ENCODE results near the genes COG2 and TTC13.

- RAMPAGE, long total RNA, result no peak
- RRBS, result no CpG with 5 or more reads among the region's 8 CpGs
PRO-cap:
- standard, result no peak
- CoPRO, capped RNA only, 2 experiments, result no peak in any of the 2 experiments
- CoPRO, capped and uncapped RNA, 2 experiments, result no peak in any of the 2 experiments
- CoPRO, uncapped RNA only, 2 experiments, result no peak in any of the 2 experiments
CAGE:
- cytosol, long polyA plus RNA, result no peak
- long polyA plus RNA, result no peak
- nucleolus, long total RNA, result no peak
- nucleus, long polyA plus RNA, result no peak
These were observed 19.4 kb downstream of the ABCB10 start for GRCh38 chr1:229538983-229539582.

DNA sequence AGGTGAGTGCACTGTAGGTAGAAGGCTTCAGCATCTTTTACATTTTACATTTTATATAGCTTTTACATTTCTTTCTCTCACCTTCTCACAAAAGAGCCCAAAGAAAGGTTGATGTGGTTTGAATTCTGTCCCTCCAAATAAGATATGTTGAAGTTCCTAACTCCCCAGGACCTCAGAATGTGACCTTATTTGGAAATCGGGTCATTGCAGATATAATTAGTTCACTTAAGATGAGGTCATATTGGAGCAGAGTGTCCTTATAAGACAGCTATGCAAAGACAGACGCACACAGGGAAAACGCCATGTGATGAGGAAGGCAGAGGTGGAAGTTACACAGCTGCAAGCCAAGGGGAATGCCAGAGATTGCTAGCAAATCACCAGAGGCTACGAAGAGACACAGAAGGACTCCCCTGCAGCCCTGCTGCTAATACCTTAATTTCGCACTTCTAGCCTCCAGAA, 5.1 kb upstream of the ABCB10 start:
- RAMPAGE, long total RNA, result no peak
- RRBS, result no CpG with 5 or more reads among the region's 5 CpGs
PRO-cap:
- standard, result no peak
- CoPRO, capped RNA only, 2 experiments, result no peak in any of the 2 experiments
- CoPRO, capped and uncapped RNA, 2 experiments, result no peak in any of the 2 experiments
- CoPRO, uncapped RNA only, 2 experiments, result no peak in any of the 2 experiments
CAGE:
- cytosol, long polyA plus RNA, result no peak
- long polyA plus RNA, result no peak
- nucleolus, long total RNA, result no peak
- nucleus, long polyA plus RNA, result no peak

- RAMPAGE, long total RNA, result no peak
- RRBS, result no CpG with 5 or more reads among the region's 11 CpGs
PRO-cap:
- standard, result no peak
- CoPRO, capped RNA only, 2 experiments, result no peak in any of the 2 experiments
- CoPRO, capped and uncapped RNA, 2 experiments, result no peak in any of the 2 experiments
- CoPRO, uncapped RNA only, 2 experiments, result no peak in any of the 2 experiments
CAGE:
- cytosol, long polyA plus RNA, result no peak
- long polyA plus RNA, result no peak
- nucleolus, long total RNA, result no peak
- nucleus, long polyA plus RNA, result no peak
These were observed 14.3 kb downstream of the URB2 start for GRCh38 chr1:229640306-229640778.

DNA sequence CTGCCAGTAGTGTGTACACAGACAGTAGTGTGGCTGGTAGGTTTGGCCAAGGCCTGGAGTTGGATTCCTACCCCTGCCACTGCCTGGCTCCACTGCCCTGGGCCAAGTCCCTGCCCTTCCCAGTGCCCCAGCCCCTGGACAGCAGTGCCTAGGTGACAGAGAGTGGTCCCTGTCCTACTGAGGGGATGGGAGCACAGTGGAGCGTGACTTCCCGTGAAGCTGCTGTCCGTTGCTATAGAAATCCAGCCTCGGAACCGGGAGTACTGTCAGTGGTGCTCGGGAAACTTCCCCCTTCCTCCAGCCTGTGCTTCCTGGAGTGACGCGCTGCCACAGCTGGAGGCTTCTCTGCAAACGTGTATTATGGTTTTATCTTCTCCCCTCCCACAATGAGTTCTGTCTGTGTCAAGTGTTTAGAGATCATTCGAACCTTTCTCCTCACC, 73.3 kb downstream of the GALNT2 start:
- RAMPAGE, long total RNA, result no peak
- RRBS, result no CpG with 5 or more reads among the region's 10 CpGs
PRO-cap:
- standard, result no peak
- CoPRO, capped RNA only, 2 experiments, result no peak in any of the 2 experiments
- CoPRO, capped and uncapped RNA, 2 experiments, result no peak in any of the 2 experiments
- CoPRO, uncapped RNA only, 2 experiments, result no peak in any of the 2 experiments
CAGE:
- cytosol, long polyA plus RNA, result no peak
- long polyA plus RNA, result no peak
- nucleolus, long total RNA, result no peak
- nucleus, long polyA plus RNA, result no peak

GRCh38 chr1:230163684-230164201, 96.7 kb downstream of the GALNT2 start:
- RAMPAGE, long total RNA, result no peak
- RRBS, result no CpG with 5 or more reads among the region's 6 CpGs
PRO-cap:
- standard, result no peak
- CoPRO, capped RNA only, 2 experiments, result no peak in any of the 2 experiments
- CoPRO, capped and uncapped RNA, 2 experiments, result no peak in any of the 2 experiments
- CoPRO, uncapped RNA only, 2 experiments, result no peak in any of the 2 experiments
CAGE:
- cytosol, long polyA plus RNA, result no peak
- long polyA plus RNA, result no peak
- nucleolus, long total RNA, result no peak
- nucleus, long polyA plus RNA, result no peak

DNA sequence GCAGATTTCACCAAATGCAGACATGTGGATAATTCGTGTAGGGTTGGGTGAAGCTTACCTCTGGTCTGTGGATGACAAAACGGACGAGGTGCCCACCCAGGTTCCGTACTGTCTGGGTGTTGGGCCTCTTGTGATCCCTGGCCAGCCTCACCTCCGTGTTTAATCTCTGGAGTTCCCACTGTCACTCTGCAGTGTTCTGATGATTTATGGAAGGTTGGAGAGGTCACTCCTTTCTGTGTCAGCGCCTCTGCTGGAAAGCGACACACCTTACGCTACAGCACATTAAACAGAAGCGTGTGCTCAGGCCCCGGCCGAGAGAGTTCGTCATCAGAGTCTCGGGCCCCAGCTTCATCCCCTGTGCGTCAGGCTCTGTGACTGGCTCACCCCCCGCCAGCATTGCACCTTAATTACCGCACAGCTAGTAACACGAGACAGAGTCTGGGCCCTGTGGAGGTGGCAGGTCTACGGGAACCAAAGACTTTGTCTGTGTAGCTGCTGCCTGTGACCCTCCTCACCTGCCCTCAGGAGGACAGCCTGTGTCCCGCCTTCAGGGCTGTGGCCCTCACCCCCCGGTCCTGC, 157.8 kb downstream of the PGBD5 start:
- RAMPAGE, long total RNA, result no peak
- RRBS, result no CpG with 5 or more reads among the region's 20 CpGs
PRO-cap:
- standard, result no peak
- CoPRO, capped RNA only, 2 experiments, result no peak in any of the 2 experiments
- CoPRO, capped and uncapped RNA, 2 experiments, result no peak in any of the 2 experiments
- CoPRO, uncapped RNA only, 2 experiments, result peak in 1 of 2 experiments; most common plus-strand start position 162 of the sequence (in 1)
CAGE:
- cytosol, long polyA plus RNA, result no peak
- long polyA plus RNA, result no peak
- nucleolus, long total RNA, result no peak
- nucleus, long polyA plus RNA, result no peak

DNA sequence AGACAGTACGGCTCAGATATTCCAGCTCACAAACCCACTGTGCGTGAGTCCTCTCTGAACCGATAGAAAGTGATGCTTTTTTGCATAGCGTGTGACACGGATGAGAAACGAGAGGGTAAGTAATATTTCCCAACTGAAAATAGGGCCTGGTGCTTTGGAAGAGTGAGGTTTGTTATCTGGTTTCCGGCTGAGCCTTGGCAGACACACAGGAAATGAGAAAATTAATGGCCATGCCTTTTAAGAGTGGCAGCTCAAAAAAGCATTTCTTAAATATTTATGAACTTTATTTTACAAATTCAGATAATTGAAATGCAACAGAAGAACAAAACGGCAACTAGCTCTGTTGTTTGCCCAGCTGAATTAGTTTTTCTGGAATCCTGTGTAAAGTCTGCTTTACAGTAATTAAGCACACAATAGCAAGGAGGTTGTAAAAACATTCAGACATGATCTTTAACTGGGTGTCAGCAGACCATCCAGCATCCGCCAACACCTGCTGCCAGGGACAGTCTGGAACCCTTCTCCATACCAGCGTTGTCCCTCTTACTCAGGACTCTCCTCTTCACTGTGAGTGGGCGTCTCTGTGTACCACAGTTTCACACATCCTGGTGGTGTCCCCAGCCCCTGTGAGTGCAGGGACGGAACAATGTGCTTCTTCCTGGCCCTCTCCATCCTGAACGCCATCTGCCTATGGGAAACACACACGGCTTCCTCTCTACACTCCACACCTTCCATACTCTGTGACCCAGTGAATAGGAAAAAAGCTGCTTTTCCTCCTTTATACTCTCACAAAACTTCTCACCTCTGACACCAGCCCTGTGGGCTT, 155.4 kb downstream of the PGBD5 start:
- RAMPAGE, long total RNA, result no peak
- RRBS, result no CpG with 5 or more reads among the region's 14 CpGs
PRO-cap:
- standard, result no peak
- CoPRO, capped RNA only, 2 experiments, result no peak in any of the 2 experiments
- CoPRO, capped and uncapped RNA, 2 experiments, result no peak in any of the 2 experiments
- CoPRO, uncapped RNA only, 2 experiments, result no peak in any of the 2 experiments
CAGE:
- cytosol, long polyA plus RNA, result no peak
- long polyA plus RNA, result no peak
- nucleolus, long total RNA, result no peak
- nucleus, long polyA plus RNA, result no peak

DNA sequence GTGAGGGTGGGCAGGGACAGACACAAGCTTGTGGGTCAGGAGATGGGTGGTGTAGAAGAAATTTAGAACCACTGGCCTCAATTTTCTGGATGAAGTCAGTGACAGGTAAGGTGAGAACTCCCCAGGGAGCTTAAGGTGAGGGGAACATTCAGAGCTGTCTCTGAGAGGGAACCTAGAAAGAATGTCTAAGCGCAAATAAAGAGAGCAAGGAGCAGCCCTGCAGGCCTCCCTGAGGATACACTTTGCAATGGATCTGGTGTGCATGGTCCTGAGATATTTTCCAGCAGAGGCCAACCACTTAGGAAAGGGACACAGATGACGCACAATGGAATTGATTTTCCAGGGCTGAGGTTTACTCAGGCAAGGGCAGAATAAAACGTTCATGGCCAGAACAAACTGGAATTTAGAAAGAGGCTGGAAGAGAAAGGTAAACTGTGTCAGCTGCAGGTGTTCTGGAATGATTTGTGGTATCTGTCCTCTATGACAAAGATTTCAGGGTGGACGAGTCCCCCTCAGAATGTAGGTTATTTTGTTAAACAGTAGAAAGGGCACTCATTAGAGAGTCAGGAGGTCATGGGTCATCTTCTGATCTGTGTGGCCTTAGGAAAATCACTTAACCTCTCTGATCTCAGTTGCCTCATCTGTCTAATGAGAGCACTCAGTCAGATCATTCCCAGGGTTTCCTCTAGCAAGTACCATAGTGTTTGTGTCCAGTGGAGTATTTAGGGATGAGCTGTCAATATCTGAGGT, 61.7 kb upstream of the PGBD5 start:
- RAMPAGE, long total RNA, result no peak
- RRBS, result no CpG with 5 or more reads among the region's 4 CpGs
PRO-cap:
- standard, result no peak
- CoPRO, capped RNA only, 2 experiments, result no peak in any of the 2 experiments
- CoPRO, capped and uncapped RNA, 2 experiments, result no peak in any of the 2 experiments
- CoPRO, uncapped RNA only, 2 experiments, result no peak in any of the 2 experiments
CAGE:
- cytosol, long polyA plus RNA, result no peak
- long polyA plus RNA, result no peak
- nucleolus, long total RNA, result no peak
- nucleus, long polyA plus RNA, result no peak

DNA sequence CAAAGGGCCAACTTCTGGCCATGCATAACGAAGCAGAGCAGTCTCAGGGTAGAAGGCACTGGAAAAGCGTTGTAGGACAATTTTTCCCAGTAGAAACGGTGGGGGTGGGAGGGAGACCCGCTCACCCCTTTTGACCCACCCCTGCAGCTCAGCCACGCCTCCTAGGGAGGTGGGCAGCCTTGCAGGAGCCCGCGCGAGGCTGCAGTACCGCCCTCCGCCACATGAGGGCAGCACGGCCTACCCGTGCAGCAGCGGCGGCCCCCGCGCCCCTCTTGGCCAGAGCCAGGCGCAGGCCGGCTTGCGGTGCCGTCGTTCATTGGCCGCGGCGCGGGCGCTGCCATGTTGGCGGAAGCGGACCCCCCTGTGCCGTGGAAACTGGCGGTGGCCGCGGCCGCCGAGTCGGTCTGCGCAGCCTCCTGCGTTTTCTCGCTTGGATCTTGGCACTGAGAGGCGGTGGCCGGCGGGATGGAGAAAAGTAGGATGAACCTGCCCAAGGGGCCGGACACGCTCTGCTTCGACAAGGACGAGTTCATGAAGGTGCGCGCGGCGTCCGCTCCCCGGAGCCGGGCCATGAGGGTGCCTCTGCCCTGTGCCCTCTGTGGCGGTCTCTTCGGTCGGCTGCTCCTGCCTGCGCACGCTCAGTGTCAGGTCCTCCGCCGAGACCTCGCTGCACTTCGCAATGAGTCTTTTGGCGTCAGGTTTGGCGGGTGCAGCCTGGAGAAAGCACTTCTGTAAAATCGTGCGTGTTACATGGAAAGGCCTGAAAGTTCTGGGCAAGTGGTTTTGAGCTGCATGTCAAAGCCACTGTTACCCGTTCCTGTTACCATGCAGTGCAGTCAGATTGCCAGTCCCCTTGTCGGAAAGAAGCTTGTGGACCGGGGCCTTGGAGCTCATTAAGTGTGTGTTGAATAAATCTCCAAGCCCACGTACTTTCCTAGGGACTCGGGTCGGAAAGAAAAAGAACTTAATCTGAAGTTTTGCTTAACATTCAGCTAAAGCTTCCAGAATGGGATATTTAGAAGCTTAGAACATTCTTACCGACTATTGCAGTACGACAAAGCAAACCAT, at the start of gene COG2:
Gene COG2, plus strand, starts transcription at position 340 of the 1,068 bp plus-strand sequence.
- RAMPAGE, long total RNA, result start-site peak on the plus strand centred at position 358 of the sequence, 66 bp wide, 482 and 521 reads in 2 replicates
- RRBS, result 6% methylated on average over 10 of the region's 73 CpGs
PRO-cap:
- standard, result bidirectional peak, plus-strand start at position 364 of the sequence, minus-strand start at position 150 of the sequence; bidirectional peak, plus-strand start at position 679 of the sequence, minus-strand start at position 603 of the sequence
- CoPRO, capped RNA only, 2 experiments, result peak in 2 of 2 experiments; most common plus-strand start position 371 of the sequence (in 2); most common minus-strand start position 603 of the sequence (in 2)
- CoPRO, capped and uncapped RNA, 2 experiments, result peak in 2 of 2 experiments; most common plus-strand start position 371 of the sequence (in 1); most common minus-strand start position 64 of the sequence (in 1)
- CoPRO, uncapped RNA only, 2 experiments, result peak in 2 of 2 experiments; most common plus-strand start position 397 of the sequence (in 2); most common minus-strand start position 84 of the sequence (in 1)
CAGE:
- cytosol, long polyA plus RNA, result no peak
- long polyA plus RNA, result no peak
- nucleolus, long total RNA, result no peak
- nucleus, long polyA plus RNA, result no peak

DNA sequence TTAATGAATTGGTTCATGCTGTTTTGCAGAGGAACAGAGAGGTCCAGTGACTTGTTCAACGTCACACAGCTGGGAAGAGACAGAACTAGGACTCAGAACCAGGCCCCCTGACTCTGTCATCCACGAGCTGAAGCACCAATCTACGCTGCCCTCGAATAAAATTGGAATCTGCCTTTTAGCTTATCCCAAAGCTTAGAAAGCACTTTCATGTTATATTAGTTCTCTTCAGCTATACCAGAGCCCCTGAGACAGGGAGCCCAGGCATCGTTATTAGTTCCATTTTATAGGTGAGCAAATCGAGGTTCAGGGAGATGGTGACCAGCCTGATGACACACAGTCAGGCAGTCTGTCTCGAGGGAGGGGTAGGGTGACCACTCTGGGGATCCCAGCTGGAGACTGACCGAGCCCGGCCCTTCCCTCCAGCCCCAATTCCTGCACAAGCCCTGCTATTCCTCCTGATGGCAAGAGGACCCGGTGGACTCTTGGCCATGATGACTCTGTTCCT, 569 bp downstream of the AGT start:
- RAMPAGE, long total RNA, result no peak
- RRBS, result 10% methylated on average over 2 of the region's 10 CpGs
PRO-cap:
- standard, result no peak
- CoPRO, capped RNA only, 2 experiments, result no peak in any of the 2 experiments
- CoPRO, capped and uncapped RNA, 2 experiments, result no peak in any of the 2 experiments
- CoPRO, uncapped RNA only, 2 experiments, result no peak in any of the 2 experiments
CAGE:
- cytosol, long polyA plus RNA, result no peak
- long polyA plus RNA, result no peak
- nucleolus, long total RNA, result no peak
- nucleus, long polyA plus RNA, result no peak

DNA sequence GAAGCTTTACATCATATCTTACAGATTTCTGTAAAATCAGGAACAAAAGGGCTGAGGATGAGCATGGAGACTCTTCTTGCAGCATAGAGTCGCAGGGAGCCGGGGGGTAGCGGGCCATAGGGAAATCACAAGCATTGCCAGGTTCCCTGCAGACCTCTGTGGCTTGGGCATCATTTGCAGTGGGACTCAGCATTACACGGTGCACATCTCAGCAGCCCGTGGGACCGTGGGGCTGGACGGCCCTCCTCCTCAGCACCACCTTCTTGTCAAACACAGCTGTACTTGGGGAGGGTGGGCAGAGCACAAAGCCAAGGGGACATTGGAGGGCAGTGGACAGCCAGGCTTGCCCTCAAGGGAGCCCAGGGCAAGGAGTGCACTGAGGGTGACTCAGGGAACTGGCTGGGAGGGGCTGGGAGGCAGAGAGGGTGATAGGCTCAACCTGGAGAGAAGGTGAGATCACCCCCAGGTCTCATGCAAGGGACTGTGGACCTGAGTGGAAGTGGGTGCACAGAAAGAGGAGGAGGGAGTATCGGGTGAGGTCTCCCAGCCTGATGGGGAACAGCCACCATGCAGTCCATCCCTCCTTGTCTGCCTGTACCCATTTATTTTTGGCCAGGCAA, 3.4 kb downstream of the CAPN9 start:
- RAMPAGE, long total RNA, result no peak
- RRBS, result no CpG with 5 or more reads among the region's 8 CpGs
PRO-cap:
- standard, result no peak
- CoPRO, capped RNA only, 2 experiments, result no peak in any of the 2 experiments
- CoPRO, capped and uncapped RNA, 2 experiments, result no peak in any of the 2 experiments
- CoPRO, uncapped RNA only, 2 experiments, result no peak in any of the 2 experiments
CAGE:
- cytosol, long polyA plus RNA, result no peak
- long polyA plus RNA, result no peak
- nucleolus, long total RNA, result no peak
- nucleus, long polyA plus RNA, result no peak

DNA sequence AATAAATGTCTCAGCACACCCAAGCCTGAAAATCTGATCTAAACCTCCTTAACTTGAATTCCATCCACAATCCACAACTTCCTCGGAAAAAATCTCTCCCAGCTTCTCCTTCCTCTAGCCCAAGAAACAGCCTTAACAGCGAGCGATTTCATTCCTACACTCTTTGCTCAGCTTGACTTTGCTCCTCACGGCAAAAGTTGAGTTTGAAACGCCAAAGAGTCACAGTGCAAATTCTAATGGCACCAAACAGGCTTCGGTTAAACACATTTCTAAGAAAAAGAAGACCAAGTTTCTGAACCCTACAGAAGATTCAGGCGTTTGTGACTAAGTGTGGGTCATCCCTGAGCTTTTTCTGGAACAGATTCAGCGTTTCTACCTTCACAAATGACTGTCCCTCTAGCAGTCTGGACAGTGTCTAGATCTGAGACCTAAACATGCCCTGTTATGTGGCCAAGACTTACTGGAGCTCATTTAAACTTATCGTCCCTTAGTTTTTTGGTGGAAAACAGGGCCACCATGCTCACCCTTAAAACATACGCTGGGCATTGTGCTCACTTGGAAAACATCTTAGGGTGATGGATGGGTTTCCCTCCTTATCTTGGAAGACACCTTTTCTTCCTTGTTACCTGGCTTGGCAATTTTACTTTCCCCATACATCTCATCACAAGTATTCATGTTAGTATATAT, 1.2 kb downstream of the C1orf198 start:
- RAMPAGE, long total RNA, result no peak
- RRBS, result no CpG with 5 or more reads among the region's 10 CpGs
PRO-cap:
- standard, result no peak
- CoPRO, capped RNA only, 2 experiments, result no peak in any of the 2 experiments
- CoPRO, capped and uncapped RNA, 2 experiments, result no peak in any of the 2 experiments
- CoPRO, uncapped RNA only, 2 experiments, result no peak in any of the 2 experiments
CAGE:
- cytosol, long polyA plus RNA, result no peak
- long polyA plus RNA, result no peak
- nucleolus, long total RNA, result no peak
- nucleus, long polyA plus RNA, result no peak

- RAMPAGE, long total RNA, result no peak
- RRBS, result no CpG with 5 or more reads among the region's 3 CpGs
PRO-cap:
- standard, result no peak
- CoPRO, capped RNA only, 2 experiments, result no peak in any of the 2 experiments
- CoPRO, capped and uncapped RNA, 2 experiments, result no peak in any of the 2 experiments
- CoPRO, uncapped RNA only, 2 experiments, result no peak in any of the 2 experiments
CAGE:
- cytosol, long polyA plus RNA, result no peak
- long polyA plus RNA, result no peak
- nucleolus, long total RNA, result no peak
- nucleus, long polyA plus RNA, result no peak
These were observed 33.6 kb downstream of the TTC13 start for GRCh38 chr1:230945070-230945455.

DNA sequence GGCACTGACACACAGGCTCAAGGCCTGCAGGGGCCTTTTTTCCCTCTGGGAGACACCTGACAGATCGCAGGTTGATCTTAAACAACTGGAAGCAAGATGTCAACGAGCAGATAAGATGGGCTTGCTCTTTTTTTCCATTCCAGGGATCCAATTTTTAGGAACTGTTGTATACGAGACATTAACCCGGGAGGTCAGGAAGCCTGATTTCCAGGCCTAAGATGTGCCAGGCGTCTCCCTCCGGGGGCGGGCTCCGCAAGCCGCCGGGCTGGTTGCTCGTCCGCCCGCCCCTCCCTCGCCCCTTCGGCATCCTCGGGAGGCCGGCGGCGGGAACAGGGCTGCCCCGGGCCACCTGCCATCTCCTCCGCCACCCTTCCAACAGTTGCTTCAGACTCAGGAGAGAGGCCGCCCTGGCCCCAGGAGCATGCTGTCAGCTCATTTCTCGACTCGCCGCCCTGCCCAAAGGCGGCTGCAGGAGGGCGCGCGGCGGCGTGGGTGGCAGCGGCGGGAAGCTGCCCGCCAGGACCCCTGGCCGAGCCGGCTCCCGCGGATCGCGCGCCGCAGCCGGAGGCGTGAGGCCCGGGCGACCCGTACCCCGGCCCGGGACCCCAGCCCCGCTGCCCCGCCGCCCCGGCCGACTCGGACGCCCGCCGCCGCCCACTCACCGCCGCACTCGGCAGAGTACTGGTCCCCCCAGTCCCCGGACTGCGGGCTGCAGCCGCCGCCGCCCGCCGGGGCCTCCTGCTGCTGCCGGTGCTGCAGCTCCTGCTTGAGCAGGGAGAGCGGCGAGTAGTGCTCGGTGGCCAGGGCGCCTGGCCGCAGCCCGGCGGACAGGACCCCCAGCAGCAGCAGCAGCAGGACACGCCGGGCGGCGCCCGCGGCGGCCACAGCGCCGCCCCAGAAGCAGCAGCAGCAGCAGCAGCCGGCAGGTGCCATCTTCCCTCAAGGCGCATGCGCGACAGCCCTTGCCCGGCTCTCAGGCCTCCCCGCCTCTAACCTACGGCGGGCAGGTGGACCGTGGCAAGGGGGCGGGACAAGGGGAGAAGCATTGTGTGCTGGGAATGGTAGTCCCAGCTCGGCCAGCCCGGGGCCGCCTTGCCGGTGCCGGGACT, at the start of gene TTC13:
Gene TTC13, minus strand, starts transcription at position 964 of the 1,109 bp plus-strand sequence.
- RAMPAGE, long total RNA, result no peak
- RRBS, result 2% methylated on average over 38 of the region's 101 CpGs
PRO-cap:
- standard, result unidirectional peak, plus-strand start at position 321 of the sequence; bidirectional peak, plus-strand start at position 436 of the sequence, minus-strand start at position 371 of the sequence; unidirectional peak, minus-strand start at position 743 of the sequence; bidirectional peak, plus-strand start outside the sequence, minus-strand start at position 951 of the sequence
- CoPRO, capped RNA only, 2 experiments, result peak in 2 of 2 experiments; most common plus-strand start position 303 of the sequence (in 1); most common minus-strand start position 951 of the sequence (in 2)
- CoPRO, capped and uncapped RNA, 2 experiments, result peak in 2 of 2 experiments; most common minus-strand start position 885 of the sequence (in 1)
- CoPRO, uncapped RNA only, 2 experiments, result no peak in any of the 2 experiments
CAGE:
- cytosol, long polyA plus RNA, result no peak
- long polyA plus RNA, result no peak
- nucleolus, long total RNA, result no peak
- nucleus, long polyA plus RNA, result start-site peak on the minus strand centred at position 965 of the sequence, 54 bp wide, 219 and 320 reads in 2 replicates

GRCh38 chr1:231038951-231040031, 763 bp downstream of the FAM89A start:
- RAMPAGE, long total RNA, result no peak
- RRBS, result 2% methylated on average over 28 of the region's 98 CpGs
PRO-cap:
- standard, result bidirectional peak, plus-strand start at chr1:231039650, minus-strand start at chr1:231039364
- CoPRO, capped RNA only, 2 experiments, result peak in 1 of 2 experiments; most common plus-strand start chr1:231039453 (in 1); most common minus-strand start chr1:231039364 (in 1)
- CoPRO, capped and uncapped RNA, 2 experiments, result no peak in any of the 2 experiments
- CoPRO, uncapped RNA only, 2 experiments, result no peak in any of the 2 experiments
CAGE:
- cytosol, long polyA plus RNA, result no peak
- long polyA plus RNA, result no peak
- nucleolus, long total RNA, result no peak
- nucleus, long polyA plus RNA, result no peak

GRCh38 chr1:231225934-231226615, 14.9 kb downstream of the C1orf131 start:
- RAMPAGE, long total RNA, result no peak
- RRBS, result no CpG with 5 or more reads among the region's 11 CpGs
PRO-cap:
- standard, result no peak
- CoPRO, capped RNA only, 2 experiments, result no peak in any of the 2 experiments
- CoPRO, capped and uncapped RNA, 2 experiments, result no peak in any of the 2 experiments
- CoPRO, uncapped RNA only, 2 experiments, result no peak in any of the 2 experiments
CAGE:
- cytosol, long polyA plus RNA, result no peak
- long polyA plus RNA, result no peak
- nucleolus, long total RNA, result no peak
- nucleus, long polyA plus RNA, result no peak

DNA sequence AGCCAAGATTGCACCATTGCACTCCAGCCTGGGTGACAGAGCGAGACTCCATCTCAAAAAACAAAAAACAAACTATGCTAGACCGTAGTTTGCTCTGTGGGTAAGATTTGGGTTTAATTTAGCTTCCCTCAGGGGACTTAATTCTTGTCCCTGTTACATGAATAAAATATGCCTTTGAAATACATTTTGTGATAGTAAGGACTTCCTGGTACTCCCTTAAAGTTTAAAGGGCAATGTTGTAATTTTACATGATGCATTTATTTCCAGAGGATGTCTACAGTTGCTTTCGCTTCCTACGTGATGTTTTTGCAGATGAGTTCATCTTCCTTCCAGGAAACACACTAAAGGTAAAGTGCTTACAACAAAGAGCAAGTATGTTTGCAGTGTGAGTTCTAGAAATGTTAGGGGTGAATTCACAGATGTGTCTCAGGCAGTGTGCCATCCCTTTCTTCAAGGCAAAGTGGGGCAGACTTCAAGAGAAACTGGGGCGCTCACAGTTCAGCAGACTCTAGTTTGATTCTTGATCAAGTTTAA, 31.1 kb downstream of the GNPAT start:
- RAMPAGE, long total RNA, result no peak
- RRBS, result no CpG with 5 or more reads among the region's 5 CpGs
PRO-cap:
- standard, result no peak
- CoPRO, capped RNA only, 2 experiments, result no peak in any of the 2 experiments
- CoPRO, capped and uncapped RNA, 2 experiments, result no peak in any of the 2 experiments
- CoPRO, uncapped RNA only, 2 experiments, result peak in 1 of 2 experiments; most common plus-strand start position 169 of the sequence (in 1)
CAGE:
- cytosol, long polyA plus RNA, result no peak
- long polyA plus RNA, result no peak
- nucleolus, long total RNA, result no peak
- nucleus, long polyA plus RNA, result no peak

GRCh38 chr1:231351211-231351801, 13.2 kb downstream of the SPRTN start:
- RAMPAGE, long total RNA, result no peak
- RRBS, result no CpG with 5 or more reads among the region's 11 CpGs
PRO-cap:
- standard, result no peak
- CoPRO, capped RNA only, 2 experiments, result no peak in any of the 2 experiments
- CoPRO, capped and uncapped RNA, 2 experiments, result no peak in any of the 2 experiments
- CoPRO, uncapped RNA only, 2 experiments, result peak in 1 of 2 experiments; most common plus-strand start chr1:231351615 (in 1); most common minus-strand start chr1:231351337 (in 1)
CAGE:
- cytosol, long polyA plus RNA, result no peak
- long polyA plus RNA, result no peak
- nucleolus, long total RNA, result no peak
- nucleus, long polyA plus RNA, result no peak

Measured in K562 (cell line).